SEM (cell line): ENCODE data around the genes NPIPA8 and LYRM1.

GRCh38 chr16:17458113-17458860 lies 12.5 kb downstream of the XYLT1 start:
- PRO-cap = no peak

DNA sequence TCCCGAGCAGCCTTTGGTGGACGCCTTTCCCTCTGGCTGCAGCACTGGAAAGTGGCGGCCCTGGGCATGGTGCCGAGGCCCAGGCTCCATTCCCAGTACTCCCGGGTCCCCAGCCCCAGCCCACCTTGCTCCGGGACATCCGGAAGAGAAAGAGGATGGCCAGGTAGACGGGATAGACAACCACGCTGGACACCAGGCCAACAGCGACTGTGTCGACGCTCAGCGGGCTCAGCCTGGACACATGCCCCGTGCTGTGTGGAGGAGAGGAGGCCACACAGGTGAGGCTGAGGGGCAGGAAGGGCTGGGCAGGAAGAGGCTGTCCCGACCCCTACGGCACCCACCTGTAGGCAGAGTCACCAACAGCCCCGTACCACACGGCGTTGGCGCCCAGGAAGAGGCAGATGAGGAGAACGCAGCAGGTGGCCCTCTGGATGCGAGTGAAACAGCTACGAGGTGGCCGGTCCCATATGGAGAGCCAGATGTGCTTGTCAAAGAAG lies at the start of gene NPIPA8:
Gene NPIPA8, minus strand, starts transcription at position 227 of the 497 bp plus-strand sequence.
- PRO-cap = no peak

- PRO-cap = no peak
These were observed 38.1 kb downstream of the NOMO2 start for GRCh38 chr16:18523718-18524182.

GRCh38 chr16:18527505-18528156 lies 34.3 kb downstream of the NOMO2 start:
- PRO-cap = no peak

DNA sequence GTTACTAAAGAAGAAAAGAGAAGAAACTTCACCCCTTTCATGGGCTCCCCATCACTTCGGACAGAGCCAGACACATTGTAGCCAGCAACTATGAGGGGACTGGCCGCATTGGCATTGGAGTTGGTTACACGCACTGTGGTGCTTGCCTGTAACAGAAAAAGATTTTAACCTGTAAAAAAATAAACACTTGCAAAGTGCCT lies 18.4 kb downstream of the NOMO2 start:
- PRO-cap = no peak

DNA sequence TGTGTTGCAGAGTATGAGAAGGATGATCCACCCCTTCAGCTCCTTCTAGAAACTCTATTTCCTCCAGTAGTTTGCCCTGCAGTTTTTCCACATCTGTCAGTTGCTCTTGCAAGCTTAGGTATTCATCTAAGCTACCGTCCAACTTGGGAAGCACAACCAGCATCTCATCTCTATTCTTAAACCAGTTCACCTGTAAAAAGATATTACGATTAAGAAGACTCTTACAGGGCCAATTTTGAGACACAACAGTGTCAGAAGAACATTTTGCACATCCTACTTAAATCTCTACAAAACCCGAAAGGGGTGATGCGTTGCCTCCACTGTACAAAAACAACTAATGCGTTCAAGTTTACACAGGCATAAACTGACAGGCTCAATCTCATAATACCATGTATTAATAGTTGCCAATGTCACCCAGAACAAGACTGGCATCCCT lies 35.9 kb upstream of the ARL6IP1 start:
- PRO-cap = no peak

DNA sequence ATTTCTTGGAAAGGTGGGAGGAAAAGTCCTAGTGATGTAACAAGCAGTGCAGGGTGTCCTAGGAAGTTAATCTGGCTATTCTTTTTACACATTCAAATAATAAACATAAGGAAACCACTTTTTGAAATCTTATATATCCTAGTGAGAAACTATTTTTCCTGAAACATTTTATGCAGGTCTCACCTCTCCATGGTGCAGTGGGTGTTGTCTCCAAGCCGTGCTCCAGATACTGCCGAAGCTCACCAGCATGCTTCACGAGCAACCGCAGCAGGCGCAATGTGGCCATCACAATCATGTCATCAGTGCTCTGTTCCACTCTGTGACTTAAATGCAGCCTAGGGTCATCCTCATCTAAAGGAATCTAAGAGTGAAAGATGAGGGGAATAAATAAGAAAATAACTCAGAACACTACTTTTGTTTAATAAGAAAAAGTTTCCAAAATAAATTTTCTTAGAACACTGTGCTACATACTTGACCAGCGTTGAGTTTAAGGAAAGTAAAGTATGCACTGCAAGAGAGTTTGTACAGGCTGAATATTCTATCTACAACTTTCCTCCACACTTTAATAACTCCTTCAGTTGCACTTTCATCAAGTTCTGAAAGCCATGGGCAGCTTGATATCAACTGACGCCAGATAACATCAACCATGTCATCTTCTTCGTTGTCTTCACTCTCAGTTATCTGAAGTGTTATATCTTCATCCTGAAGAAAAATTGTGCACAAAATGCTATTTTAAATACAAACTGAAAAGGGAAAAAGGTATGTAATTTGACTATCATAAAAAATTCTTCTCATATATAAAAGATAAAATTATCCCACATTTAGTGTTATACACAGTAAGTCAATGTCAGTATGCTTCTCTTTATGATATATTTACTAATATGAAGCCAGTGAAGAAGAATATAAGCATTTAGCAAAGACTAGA lies 48.7 kb upstream of the ARL6IP1 start:
- PRO-cap = no peak

DNA sequence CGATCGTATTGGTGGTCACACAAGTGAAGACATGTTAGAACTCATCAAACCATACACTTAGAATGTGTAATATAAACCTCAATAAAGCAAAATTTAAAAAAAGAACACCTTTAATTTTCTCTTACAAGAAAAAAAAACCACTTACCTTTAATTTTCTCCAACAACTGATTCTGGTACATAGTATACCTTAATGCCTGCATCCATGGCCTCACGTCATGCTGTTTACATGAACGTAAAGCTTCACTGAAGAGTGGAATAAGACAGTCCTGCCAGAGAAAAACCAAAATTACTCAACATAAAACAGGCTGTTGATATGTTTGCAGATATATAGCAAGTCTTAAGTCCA lies 56.6 kb upstream of the ARL6IP1 start:
- PRO-cap = no peak

- PRO-cap = no peak
These were observed 5.7 kb downstream of the ITPRIPL2 start for GRCh38 chr16:19119326-19119993.

GRCh38 chr16:19135769-19136653 lies 22.2 kb downstream of the ITPRIPL2 start:
- PRO-cap = no peak

DNA sequence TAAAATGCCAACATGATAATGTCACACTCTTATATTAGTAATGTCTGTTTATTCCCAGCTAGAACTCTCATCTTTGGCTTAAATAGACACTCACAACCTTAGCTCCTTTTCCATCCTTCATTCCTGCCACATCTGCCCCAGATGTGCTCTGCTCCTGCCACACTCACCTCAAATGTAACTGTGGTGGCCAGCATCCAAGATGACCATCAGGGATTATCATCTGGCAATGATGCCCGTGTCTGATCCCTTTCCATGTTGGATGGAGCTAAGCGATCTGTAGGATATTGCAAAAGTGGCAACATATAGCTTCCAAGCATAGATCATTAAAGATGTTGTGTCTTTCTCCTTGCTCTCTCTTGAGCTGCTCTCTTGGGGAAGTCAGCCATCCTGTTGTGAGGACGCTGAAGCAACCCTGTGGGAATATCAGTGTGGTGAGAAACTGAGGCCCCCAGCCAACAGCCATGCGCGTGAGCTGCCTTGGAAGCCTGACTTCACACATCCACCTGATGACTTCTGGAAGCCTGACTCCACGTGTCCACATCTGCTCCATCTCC lies 36.3 kb upstream of the TMC5 start:
- PRO-cap = no peak

GRCh38 chr16:19392224-19392833 lies 25.4 kb upstream of the TMC5 start:
- PRO-cap = no peak

DNA sequence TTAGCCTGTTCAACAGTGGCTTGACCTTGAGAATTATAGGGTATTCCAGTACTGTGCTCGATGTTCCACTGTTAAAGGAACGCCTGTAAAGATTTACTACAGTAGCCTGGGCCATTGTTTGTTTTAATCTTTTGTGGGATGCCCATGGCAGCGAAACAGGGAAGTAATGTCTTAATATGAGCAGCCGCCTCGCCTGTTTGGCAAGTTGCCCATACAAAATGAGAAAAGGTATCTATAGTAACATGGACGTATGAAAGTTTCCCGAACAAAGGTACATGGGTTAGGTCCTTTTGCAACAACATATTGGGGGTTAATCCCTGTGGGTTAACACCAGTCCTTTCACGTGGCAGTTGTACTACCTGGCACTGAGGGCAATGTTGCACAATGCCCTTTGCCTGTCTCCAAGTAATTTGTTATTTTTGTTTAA lies 21.1 kb upstream of the TMC5 start:
- PRO-cap = no peak

DNA sequence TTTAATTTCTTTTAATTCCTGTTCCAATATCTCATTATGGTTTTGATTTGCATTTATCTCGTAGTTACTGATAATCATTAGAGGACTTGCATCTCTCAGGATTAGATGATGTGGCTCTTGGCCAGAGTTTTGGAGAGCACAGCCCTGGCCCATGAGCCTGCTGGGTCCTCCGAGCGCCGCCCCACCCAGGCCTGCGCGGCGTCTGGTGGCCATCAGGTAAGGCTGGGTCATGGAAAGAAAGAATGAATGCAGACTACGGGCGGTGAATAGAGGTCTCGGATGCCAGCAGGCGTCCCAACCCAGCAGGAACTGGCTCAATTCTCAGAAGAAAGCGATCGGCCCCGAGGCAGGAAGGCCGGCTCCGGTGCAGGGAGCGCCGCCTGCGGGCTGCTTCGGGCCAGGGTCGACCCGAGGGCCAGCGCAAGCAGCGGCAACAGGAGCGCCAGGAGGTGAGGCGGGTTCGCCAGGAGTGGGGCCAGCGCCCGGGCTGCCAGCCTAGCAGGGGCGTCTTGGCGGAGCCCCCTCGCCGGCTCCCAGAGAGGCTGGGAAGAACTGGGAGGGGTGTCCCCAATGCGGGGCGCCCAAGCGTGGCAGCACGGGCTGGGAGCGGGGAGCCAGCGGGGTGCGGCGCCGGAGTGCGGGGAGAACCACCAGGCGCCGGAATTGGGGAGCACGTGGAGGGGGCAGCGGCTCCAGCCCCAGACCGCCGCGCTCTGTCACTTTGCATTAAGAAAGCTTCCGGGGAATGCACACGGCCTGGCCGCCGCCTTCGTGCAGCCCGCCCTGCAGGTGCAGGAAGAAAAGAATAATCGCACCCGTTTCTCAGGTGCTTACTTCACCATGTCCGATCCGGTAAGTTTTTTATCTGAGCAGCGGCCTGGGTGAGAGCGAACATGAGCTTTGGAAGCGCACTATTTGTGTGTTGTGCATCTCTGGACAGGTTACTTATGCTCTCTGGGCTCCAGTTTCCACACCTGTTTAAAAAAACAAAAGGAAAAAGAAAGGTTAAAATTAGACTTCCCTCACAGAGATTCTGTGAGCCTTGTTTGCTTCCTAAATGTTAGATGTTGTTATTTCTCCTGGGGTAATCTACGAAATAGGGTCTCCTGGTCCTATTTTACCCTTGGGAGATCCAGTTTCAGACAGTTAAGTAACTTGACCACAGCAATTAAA lies 7.0 kb upstream of the TMC5 start:
- PRO-cap = no peak

DNA sequence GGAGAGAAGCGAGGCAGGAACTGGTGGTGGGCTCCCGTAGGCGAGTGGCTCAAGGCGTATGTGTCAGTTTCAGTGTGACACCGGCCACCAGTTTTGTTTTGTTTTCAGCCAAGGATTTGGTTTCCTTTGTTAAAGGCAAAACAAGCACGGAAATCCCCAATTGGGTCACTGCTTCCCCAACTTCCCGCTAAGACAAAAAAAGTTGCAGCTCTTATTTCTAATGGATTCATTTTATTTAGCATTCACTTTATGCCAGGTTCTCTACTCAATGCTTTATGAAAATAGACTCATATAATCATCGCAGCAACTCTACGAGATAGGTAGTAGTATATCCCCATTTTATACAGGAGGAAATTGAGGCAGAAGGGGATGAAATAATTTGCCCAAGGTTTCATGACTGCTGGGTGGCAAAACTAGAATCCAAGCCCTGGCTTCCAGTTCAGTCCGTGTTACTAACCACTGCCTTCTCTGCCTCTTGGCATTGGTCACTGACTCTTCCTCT lies 110.4 kb downstream of the GP2 start:
- PRO-cap = no peak

DNA sequence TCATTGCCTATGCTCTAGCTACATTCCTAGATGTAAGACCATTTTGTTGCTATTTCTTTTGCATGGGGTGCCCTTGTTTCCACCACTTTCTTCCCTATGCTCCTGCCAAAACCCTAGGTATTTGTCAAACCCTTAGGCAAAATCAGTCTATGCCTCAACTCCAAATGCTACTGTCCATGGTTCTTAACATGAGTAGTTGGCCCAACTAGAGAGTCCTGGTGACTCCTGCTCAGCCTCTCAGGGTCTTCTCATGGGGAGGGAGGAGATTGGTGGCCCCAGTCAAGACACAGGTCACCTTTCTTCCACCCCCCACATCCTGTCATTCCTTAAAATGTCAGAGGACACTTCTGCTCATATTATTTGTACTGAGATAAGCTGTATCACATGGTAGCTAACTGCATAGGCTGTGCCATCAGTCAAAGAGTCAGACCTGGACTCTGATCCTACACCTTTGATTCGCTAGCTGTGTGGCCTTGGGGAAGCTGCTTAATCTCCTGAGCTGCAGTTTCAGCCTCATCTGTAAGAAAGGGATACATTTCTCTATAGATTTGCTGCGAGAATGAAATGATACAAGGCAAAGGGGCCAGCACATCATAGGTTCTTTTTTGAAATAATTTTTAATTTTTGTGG lies 15.0 kb downstream of the ACSM5 start:
- PRO-cap = no peak

- PRO-cap = no peak
These were observed 35.5 kb upstream of the ACSM2B start for GRCh38 chr16:20611260-20612487.

DNA sequence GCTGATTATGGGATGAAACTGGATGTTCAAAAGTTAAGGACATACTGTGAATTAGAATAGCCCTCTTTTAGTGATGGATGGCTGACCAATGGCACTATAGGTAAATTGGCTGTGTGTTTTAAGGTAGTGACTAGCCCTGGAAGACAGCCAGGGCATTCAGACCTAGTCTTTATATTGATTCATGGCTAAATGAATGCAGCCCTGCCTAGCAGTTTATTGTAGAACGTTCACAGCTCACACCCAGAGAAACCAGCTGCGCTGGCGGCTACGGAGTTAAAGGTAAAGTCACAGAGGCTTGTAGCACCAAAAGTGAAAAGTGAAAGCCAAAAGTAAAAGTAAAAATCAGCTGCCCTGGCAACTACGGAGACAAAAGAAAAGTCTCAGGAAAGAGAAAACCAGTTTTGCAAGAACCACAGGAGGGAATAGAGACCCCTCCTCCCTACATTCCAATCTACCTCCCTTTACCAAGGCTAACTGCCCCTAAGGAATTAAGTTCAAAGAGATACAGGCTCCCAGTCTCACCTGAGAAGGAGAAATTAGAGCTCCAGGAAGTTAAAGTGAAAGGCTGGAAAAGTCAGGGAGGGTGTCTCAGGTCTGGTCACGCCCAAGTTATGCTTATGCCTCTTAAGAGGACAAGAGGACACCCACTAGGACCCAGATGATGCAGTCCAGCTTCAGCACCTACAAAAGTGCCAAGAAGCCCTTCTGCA lies 21.7 kb downstream of the ACSM1 start:
- PRO-cap = no peak

- PRO-cap = no peak
These were observed 975 bp downstream of the DCUN1D3 start for GRCh38 chr16:20899139-20899627.

DNA sequence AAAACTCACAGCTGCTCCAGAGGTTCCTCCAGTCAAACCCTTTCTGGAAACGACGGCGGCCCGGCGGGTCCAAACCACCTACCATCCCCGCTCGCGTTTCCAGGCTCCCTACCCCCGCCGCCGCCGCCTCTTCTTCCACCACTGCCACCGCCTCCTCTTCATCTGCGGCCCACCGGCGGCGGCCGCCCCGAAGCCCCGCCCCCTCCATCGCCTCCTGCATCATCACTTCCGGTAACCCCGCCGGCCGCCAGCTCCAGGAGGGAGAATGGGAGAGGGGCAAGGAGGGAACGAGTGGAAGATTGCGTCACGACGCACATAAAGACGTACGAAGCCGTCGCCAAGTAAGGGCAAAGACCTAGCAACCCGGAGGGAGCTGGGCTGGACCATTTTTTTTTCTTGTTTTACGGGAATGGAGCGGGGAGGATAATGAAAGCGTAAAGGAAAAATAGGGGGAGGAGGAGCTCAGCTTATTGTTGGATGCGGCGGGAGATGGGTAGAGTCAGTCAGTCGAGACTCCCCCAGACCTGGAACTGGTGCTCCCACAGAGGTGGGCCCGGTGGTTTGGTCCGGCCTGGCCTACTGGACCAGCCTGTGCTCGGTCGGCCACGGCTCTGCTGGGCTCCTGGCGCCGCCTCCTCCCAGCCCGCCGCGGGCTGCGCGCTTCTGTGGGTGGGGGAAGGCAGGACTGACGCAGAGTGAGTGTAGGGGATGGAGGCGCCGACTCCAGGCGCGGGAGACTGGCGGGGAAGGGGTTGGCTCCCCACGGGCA lies at the start of gene LYRM1:
Gene LYRM1, plus strand, starts transcription at position 577 of the 769 bp plus-strand sequence.
- PRO-cap = bidirectional peak, plus-strand start at position 324 of the sequence, minus-strand start at position 164 of the sequence; bidirectional peak, plus-strand start at position 698 of the sequence, minus-strand start at position 667 of the sequence